ENCODE results near the genes UPF1 and COPE.

DNA sequence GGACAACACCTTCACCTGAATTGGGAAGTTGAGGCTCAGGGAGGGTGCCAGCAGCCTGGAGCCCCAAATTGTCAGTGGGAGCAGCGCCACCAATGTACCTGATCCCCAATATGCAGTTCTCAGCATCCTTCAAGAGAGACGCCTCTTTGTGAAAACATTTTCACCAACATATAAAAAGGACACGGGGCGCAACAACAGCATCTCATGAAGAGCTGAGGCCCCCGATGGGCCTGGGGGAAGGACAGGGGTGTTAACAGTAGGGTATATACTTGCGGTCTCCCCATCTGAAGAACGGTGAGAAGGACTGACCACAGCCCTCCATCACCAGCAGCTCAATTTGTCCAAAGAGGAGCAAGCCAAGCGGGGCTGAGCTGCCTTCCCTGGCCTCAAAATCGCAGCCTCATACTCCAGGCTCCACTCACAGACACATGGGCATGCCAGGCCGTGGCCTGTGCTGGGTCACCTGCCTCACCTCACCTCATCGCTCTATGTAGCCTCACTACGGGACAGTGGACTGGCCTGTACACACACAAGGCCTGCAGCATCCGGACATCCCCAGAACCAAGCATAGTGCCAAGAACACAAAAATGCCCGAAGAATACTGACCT lies 9.0 kb downstream of the ELL start:
- PRO-cap = no peak

DNA sequence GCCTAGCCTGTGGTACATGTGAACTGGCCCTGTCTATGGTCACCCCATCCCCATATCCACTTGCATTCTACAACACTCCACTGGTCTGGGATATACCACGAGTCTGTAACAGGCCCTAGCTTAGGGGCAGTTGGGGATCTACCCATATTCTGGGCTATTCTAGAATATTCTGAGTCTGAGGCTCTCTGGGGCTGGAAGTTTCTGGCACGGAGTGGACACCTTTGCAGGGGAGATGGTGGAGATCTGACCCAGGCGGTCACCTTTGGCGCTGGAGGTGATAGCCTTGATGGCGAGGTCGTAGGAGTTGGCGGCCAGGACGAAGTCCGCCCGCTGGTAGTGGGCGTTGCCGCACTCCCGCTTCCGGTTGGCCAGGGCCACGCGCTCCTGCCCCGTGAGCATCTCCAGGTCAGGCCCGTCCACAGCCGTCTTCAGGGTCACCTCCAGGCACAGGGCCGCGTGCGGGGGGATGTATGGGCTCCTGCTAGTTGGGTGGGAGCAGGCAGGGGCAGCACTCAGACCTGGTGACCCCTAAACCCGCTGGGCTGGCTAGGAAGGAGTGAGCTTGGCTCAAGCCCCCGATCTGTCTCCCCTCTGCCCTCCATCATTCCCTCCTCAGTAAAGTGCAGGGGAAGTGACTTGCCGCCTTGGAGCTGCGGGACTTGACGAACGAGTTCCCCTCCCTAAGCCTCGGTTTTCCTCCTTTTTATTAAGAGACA lies 5.3 kb downstream of the FKBP8 start:
- PRO-cap = no peak

DNA sequence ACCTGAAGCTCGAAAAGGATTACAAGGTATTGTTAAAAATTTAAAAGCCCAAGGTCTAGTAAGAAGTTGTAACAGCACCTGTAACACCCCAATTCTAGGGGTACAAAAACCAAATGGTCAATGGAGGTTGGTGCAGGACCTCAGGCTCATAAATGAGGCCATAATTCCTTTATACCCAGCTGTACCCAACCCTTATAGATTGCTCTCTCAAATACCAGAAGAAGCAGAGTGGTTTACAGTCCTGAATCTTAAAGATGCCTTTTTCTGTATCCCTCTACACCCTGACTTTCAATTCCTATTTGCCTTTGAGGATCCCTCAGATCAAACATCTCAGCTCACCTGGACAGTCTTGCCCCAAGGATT lies 7.5 kb upstream of the REX1BD start:
- PRO-cap = no peak

DNA sequence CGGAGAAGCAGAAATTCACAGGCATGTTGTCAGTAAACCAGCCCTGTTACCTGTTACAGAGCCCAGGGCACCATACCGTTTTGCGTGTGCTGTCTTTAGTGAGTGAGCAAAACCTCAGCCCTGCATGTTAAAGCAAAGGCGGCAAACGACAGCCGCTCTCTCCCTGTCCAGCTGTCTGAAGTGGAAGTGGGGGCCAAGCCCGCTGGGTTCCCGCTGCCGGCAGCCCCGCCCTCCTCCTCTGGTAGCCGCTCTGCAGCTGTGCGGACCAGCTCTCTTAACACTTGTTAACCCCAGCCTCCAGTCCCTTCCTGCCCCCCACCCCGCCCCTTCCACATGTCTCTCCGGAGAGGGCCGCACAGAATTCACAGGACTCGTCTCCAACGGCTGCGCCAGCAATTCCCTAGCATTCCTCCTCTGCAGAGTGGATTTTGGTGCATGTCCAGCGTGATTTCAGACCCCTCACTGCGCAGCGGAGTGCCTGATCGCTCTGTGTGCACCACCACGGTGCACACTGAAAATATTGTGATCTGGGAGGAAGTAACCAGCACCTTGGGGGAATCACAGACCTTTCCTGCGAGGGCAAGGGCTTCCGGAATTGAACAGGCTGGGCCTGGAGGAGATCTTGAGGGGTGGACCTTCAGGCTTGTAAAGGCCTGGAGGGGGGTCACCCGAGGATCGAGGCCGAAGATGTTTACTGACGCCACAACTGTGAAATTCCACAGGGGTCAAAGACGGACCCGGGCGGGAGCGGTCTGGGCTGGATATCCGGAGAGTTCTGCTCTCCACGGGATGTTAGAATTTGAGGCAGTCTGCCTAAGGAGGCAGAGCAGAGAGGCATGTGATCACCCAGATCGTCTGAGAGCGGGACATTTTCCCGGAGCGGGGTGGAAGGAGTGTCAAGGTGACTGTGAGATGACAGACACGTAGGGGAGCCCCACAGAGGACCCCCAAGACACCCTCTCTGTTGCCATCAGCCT lies 12.9 kb downstream of the KLHL26 start:
- PRO-cap = no peak

DNA sequence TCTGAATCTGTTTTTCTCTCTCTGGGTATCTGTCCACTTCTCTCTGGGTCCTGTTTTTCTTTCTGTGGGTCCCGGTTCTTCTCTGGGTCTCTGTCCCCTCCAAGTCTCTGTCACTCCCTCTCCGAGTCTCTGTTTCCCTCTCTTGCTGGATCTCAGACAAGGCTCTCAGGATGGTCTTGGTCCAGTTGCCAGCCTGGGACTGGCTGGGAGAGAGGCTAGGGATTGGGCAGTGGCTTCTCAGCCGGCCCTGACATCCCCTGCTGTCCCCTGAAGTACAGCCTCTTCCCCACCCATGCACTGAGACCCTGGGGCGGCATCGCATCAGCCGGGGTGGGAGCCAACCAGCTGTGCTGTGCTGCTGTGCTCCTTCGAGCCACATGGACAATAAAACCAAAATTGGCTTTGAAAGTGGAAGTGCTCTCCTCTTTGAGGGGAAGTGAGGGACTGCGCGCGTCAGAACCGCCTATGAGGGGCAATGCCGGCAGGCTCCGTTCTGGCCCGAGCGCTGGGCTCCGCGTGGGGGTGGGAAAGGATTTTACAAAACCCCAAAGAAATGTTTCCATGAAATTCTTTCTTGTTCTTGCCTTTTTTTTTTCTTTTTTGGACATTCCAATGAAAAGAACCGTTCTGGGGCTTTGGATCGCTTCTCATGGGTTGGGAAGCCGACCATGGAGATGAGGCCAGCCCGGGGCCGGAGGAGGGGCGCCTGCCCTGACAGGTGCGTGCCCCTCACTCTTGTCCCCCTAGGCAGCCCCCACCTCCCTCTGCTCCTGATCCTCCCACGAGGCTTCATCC lies 22.4 kb downstream of the KLHL26 start:
- PRO-cap = no peak

- PRO-cap = no peak
Observed at GRCh38 chr19:18660042-18661012, 23.2 kb upstream of the CRTC1 start.

- PRO-cap = no peak
Observed at GRCh38 chr19:18769284-18769644, 21.8 kb downstream of the COMP start.

DNA sequence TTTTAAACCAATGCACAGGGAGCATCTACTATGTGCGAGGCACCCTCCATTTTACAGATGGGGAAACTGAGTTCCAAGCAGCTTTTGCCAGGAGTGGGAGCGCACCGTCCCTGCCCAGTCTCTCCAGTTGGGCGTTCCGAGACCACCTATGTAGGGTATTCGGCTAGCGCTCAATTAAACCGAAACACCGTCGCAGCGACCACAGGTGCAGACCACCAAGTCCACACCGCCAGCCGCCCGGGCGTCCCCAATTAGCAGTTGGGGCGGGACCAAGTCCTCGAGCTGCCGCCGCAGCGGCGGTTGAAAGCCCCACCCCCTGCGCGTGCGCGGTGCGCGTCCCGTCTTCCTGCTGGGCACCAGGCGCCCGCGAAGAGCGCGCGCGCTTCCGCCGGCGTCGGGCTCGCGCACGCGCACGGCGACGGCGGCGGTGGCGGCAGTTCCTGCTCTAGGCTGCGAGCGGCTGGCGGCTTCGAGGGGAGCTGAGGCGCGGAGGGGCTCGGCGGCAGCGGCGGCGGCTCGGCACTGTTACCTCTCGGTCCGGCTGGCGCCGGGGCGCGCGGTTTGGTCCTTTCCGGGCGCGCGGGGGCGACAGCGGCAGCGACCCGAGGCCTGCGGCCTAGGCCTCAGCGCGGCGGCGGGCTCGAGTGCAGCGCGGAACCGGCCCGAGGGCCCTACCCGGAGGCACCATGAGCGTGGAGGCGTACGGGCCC lies at the start of gene UPF1:
UPF1 (plus strand) TSS at position 436 of the 710 bp plus-strand sequence.
- PRO-cap = bidirectional peak, plus-strand start at position 436 of the sequence, minus-strand start at position 249 of the sequence

- PRO-cap = no peak
Observed at GRCh38 chr19:18859731-18860702, 28.3 kb downstream of the UPF1 start.

- PRO-cap = no peak
Observed at GRCh38 chr19:18866607-18867794, 29.0 kb downstream of the CERS1 start.

GRCh38 chr19:18894176-18894471 lies 1.8 kb downstream of the CERS1 start:
- PRO-cap = no peak

DNA sequence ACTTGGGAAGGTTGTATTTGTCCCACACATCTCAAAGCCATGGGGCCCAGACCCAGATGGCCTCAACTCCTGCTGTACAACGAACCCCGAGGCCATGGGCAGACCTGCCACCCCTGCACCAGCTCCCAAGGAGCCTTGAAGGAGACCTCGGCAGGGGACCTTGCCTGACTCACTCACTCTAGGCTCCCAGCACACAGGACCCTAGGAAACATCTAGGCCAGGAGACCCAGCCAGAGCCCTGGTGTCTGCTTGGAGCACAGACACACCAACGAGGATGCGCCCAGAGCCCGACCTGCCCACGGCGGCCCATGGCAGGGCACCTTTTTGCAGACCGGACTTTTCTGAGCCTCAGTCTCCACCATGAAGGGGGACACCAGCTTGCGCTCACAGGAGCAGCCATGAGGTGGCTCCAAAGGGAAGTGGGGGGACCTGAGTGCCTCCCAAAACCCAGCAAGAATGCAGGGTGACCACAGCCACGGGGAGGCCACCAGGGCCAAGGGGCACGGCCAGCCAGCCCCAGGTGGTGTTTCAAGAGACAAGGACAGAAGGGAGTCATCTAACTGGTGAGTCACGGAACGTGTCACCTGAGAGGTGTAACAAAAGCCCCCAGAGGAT lies 4.8 kb upstream of the CERS1 start:
- PRO-cap = no peak

- PRO-cap = no peak
Observed at GRCh38 chr19:18903846-18904666, 8.1 kb upstream of the CERS1 start.

GRCh38 chr19:18918868-18920190 lies at the start of gene COPE:
TSS of gene COPE (minus strand) at chr19:18919387.
- PRO-cap = bidirectional peak, plus-strand start at chr19:18919134, minus-strand start at chr19:18919074; bidirectional peak, plus-strand start at chr19:18919736, minus-strand start at chr19:18919385

- PRO-cap = no peak
Observed at GRCh38 chr19:18961943-18962160, 20.8 kb upstream of the HOMER3 start.

- PRO-cap = no peak
Observed at GRCh38 chr19:19067681-19068074, 3.9 kb downstream of the SLC25A42 start.

GRCh38 chr19:19111719-19112502 lies 26.4 kb downstream of the TMEM161A start:
- PRO-cap = no peak

GRCh38 chr19:19171906-19172568 lies 2.0 kb upstream of the MEF2B start:
- PRO-cap = no peak

DNA sequence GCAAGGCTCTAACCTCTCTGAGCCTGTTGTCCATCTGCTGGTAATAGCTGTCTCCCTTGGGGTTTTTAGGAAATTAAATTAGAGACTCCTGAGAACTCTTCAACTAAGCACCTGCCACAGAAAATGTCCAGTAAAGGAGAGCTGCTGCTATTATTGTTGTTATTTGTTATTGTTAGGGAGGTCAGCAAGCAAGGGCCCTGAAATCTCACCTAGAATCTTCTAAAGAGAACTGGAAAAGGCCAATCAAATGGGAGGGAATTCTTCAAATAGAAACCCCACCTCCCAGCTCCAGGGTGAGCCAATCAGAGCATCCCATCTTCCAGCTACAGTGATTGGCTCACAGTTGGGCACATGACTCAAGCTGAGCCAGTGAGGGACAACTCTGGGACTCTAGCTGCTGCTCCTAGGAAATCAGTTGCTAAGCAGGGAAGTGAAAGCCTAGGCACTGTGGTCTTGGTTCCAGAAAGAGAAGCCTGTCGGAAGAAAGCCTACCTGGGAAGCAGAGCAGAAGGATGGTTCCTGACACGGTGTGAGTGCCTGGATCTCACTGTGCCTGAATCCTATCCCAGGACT lies 2.9 kb downstream of the HAPLN4 start:
- PRO-cap = no peak

DNA sequence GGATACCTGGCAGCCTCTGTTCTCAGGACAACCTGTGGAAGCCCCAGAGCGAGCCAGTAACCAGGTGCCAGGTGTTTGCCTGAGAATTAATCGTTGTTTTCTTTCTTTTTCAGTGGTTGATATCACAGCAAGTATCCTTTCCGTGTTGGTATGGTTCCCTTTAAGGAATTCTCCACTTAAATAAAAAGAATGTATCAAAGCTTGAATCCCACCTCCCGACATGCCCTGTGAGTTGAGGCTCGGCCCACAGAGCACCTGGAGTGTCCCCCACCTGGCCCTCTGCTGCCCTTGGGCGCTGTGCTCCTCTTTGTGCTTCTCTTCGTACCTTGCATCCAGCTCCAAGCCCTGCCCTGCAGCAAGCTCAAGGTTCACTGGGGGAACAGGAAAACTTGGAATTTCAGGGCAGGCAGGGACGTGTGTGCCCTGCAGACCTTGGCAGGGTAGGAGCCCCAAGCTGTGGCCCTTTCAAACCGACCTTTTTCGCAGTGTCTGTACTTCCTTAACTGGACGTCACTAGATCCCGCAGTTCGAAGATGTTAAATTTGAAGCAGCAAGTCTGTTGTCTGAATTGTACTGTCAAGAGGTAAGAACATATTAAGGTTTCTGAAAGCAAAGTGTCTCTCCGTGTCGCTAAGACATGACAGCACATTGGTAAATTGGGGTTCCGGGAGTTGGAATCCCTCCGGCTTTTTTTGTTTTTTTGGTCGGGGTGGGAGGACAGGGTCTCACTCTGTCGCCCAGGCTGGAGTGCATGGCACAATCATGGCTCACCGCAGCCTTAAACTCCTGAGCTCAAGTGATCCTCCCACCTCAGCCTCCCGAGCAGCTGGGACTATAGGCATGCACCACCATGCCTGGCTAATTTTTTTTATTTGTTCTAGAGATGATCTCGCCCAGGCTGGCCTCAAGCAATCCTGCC lies 15.2 kb downstream of the MAU2 start:
- PRO-cap = no peak

Data from neural crest cell (in vitro differentiated cells).